AG04449 (cell line): ENCODE measurements around a stretch of chr3.

- RRBS, result no CpG with 5 or more reads among the region's 4 CpGs
Observed at GRCh38 chr3:16954075-16954301, 69.2 kb downstream of the PLCL2 start.

DNA sequence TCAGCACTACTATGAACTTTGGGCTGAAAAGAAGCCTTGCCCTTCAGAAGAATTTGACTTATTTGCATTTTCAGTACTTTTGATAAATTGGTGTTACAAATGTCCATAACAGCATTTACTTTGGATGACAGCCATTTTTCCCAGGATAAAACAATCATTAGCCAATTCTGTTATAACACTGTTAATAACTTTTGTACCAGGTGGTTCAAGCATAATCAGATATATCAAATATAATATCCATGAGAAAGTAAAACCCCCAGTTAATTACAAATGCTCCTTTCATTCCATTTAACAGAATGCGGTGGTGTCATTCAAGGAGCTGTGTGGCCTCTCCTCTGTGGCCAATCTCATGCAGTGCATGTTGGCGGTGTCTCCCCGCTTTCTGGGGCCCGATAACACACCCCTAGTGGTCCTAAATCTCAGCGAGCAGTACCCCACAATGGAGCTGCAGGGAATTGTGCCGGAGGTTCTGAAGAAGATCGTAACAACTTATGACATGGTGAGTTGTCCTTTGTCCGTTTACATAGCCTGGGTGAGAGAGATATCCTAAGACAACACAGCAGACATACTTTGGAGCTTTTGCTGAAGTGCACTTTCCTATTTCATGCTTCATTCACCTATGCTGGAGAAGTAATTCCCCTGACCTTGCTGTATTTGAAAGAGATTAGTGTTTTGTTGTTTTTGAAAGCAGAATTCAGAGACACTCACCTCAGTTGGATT, 129.8 kb downstream of the PLCL2 start:
- RRBS, result no CpG with 5 or more reads among the region's 8 CpGs

GRCh38 chr3:17179882-17180370, 295.2 kb downstream of the PLCL2 start:
- RRBS, result no CpG with 5 or more reads among the region's 3 CpGs

DNA sequence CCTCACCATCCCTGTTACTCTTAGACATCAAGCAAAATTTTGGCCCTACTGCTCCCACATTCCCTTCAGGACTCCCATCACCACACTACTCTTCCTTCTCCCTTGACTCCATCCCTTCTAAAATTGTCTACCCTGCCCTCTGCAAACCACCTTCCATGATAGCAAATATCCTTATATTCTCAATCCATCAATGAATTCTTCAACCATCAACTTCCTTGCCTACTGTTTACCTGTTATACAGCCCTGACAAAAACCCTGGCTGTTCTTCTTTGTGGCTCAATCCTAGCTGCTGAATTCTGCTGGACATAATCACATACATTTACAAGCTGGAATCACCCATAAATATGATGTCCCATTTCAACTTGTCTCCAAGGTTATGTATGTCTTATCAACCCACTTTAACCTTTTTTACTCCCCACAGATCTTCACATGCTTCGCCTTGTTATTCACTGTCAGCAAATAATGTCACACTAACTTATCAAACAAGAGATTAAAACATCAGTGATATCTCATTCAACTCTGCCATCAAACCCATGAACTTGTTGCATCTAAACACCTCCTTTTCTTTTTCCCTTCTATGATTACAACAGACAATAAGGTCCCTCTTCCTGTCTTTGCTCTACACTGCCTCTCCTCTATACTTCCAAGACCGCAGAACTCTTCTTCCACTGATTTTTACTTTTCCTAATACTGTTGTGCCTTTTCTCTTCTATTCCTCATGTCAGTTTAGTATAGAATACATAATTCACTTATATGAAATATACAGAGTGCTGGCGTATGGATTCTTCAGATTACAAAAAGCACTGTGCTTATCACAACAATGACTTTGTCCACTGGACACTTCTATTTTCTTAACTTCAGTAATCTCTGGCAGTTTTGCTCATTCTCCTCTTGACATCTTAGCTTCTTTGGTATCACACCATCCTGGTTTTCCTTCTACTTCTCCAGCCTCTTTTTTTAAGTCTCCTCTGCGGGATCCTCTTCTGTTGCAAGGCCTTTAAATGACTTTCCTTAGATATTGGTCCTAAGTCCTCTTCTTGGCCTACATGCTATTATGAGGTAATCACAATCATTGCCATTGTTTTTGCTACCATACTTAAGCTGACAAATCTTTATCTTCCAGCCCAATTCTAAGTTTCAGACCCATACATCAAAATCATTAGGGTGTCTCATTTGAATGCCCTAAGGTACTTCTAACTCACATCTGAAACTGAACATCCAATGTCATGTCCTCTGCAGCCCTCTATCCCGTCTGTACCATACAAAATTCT, 240.5 kb downstream of the TBC1D5 start:
- RRBS, result no CpG with 5 or more reads among the region's 5 CpGs

- RRBS, result no CpG with 5 or more reads among the region's 2 CpGs
Observed at GRCh38 chr3:17571466-17572193, 170.8 kb downstream of the TBC1D5 start.

DNA sequence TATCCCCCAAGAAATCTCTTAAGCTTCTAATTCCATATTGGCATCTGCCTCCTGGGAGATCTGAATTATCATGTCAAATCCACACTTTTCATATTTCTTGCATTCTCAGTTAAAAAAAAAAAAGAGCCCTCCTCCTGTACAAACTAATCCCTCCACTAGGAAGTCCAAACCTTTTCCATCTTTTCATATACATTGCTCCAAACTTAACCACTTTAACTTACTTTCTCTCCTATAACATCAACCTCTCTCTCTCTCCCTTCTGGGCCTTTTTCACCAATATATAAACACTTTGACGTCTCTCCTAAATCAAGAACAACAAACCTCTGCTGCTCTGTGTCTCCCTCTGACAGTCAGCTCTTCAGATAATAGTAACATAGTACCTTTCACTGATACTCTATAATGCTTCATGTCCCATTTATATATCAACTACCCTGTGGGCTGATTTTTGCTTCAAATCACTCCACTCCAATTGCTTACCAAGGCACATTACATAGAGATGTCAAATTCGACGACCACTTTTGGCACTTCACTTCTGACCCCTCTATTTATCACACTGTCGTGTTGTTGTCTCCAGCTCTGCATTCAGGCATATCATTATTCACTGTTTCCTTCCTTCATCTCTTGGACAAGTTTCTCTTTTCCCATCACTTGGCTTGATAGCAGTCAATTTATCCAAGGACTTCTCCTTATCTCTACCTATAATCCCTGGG, 170.1 kb downstream of the TBC1D5 start:
- RRBS, result no CpG with 5 or more reads among the region's 4 CpGs

- RRBS, result no CpG with 5 or more reads among the region's 10 CpGs
Observed at GRCh38 chr3:17617396-17618009, 124.9 kb downstream of the TBC1D5 start.

- RRBS, result no CpG with 5 or more reads among the region's 1 CpG
Observed at GRCh38 chr3:17679340-17679594, 63.2 kb downstream of the TBC1D5 start.

DNA sequence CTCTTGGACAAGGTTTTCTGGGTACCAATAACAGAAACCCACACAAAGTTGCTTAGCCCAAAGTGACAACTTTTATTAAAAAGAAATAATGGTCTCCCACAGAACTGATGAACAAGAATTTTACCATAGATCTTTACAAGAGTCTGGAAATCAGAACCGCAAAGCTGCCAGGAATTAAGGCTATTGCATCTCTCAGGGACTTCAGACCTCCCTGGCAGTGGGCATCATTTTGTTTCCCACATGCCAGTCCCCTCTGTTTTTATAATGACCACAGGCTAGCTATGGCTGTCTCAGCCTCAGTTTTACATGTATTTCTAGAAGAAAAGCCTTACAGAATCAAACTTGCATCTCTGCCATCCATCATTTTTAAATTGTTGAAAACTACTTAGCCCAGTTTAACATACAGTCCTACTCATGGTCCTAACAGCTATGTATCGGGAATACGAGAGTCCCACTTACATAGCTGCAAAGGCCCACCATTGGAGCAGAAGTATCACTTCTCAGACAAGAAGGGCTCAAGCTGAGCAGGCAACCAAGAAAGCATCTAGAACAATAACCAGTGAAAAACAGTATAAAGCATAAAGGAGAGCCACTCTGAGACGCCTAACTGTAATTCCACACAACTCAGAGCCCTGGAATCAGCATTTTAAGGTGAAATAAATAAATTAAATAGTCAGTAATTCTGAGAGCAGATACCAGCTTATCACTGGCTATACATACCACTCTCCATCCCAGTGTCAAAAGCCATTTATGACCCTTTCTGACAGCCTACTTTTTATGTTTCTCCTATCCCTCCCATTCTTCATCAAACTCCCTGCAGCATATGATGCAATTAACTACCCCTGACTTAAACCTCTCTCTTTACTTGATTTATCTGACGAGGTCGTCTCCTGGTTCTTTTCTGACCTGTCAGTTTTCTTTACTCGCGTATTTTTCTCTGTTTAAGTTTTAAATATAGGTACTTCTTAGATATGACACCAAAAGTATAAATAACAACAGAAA, 29.9 kb downstream of the TBC1D5 start:
- RRBS, result no CpG with 5 or more reads among the region's 8 CpGs

DNA sequence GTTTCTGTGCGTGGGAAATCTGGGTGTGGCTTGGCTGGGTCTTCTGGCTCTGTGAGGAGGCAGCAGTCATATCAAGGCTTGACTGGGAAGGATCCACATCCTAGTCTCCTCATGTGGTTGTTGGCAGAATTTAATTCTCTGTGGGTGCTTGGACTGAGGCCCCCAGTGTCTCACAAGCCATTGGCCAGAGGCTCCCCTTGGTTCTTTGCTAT, 102.7 kb upstream of the TBC1D5 start:
- RRBS, result no CpG with 5 or more reads among the region's 1 CpG

DNA sequence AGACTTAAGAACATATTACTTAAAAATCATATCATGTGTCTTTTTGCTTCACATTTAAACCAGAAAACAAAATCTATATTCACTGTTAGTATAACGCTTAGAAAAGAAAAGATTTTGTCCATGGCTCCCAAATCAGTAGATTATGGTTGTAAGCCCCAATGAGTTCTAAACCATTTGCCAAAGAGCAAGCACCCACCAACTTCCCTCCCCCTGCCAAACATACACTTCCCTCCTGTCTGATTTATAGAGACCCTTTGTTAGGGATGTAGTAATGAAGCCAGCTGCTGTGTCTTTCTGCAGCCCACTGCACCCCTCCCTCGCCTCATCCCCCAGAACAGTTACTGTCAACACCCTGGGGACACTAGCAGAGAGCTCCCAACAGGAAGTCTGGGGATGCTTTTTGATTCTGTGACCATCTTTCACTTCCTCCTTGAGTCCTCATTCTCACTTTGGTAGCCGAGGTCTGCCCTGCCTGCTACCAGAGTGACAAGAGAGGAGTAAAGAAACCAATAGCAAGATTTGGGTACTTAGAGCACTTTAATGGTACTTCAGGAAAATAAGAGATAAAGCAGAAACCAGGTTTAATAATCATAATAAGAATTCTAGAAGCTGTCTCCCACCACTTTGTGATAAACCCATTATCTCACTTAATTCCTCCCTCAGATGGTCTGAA, 201.6 kb downstream of the SATB1 start:
- RRBS, result no CpG with 5 or more reads among the region's 3 CpGs

- RRBS, result 8% methylated on average over 4 of the region's 72 CpGs
Observed at GRCh38 chr3:19146449-19147849, 1.4 kb upstream of the KCNH8 start.

GRCh38 chr3:20043097-20044033, 3.1 kb downstream of the KAT2B start:
- RRBS, result no CpG with 5 or more reads among the region's 6 CpGs

DNA sequence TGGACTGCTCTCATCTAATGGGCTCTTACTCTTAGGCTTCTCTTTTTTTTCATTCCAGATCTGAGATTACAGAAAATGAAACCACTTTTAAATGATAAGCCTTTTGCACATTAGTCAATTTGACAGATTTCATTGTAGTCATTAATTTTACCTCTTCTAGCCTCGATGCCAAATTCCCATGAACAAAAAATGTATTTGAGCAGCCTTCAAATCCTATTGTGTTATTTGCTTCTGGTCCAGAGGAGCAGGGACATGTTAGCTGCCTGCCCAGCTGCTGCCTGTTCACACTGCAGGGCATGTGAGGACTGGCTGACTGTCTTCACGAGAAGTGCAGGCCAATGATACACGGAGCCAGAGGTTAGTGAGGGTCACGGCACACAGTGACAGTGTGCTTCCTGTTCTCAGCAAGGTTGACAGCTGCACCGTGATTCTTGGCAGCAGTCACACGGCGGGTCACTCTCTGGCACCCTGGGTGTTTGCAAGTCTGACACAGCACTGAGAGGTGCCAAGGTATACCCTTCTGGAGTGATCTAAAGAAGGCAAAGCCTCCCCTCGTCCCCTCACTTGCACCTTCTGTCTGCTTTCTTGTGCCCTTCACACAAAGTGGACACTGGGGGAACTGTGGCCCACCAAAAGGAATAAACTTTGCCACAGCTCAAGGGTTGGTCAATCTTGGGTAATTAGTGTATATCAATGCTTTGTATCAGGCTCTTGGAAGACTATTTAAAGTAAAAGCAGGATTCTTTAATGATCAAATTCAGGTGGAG, 40.9 kb downstream of the KAT2B start:
- RRBS, result no CpG with 5 or more reads among the region's 8 CpGs

DNA sequence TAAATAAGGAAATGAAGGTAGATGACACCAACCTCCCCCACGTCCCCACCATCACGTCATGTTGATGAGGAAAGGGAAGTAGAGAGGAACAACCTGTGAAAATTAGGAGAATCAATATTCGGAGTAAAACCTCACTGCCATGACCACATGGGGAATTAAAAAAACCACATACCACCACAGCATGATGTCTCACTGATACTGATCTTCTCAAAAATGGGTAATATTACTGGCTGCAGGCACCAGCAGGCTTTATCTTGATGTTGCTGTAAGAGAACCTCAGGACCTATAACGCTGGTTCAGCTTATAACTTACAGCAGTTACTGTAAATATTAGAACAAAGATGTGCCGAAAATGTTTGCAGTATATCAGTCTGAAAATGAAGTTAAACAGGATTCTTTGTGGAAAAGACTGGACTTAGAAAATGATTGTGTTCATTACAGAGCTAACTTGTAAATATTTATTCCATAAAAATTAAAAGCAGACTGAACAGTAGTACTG, 64.1 kb downstream of the KAT2B start:
- RRBS, result no CpG with 5 or more reads among the region's 5 CpGs

DNA sequence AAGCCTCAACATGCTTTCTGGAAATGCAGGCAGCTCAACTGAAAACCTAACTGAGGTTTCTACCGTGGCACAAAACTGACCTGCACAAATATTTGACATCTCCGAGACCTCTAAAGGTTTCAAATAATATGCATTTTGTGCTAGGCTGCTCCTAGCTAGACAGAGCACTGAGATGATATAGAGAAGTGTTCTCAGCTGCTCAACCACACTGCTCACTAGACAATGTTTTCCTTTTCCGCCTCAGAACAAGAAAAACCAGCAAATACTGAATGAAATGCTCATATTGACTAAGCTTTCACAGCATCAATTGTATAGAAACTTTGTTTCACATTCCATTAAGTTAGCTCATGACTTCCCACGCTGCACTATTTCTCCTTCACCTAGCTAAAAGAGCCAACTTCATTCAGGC, 788 bp downstream of the ZNF385D start:
- RRBS, result no CpG with 5 or more reads among the region's 4 CpGs

DNA sequence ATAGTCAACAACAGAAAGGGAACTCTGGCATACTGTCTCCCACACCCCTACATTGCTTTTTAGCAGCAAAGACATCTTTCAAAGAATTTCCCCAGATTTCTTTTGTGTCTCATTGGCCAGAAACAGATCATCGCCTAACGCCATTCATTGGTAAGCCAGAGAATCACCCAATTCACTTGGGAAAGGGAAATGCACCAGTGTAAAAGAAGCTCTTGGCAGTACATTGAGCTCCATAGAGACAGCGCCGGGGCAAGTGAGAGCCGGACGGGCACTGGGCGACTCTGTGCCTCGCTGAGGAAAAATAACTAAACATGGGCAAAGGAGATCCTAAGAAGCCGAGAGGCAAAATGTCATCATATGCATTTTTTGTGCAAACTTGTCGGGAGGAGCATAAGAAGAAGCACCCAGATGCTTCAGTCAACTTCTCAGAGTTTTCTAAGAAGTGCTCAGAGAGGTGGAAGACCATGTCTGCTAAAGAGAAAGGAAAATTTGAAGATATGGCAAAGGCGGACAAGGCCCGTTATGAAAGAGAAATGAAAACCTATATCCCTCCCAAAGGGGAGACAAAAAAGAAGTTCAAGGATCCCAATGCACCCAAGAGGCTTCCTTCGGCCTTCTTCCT, 630.6 kb upstream of the ZNF385D start:
- RRBS, result no CpG with 5 or more reads among the region's 13 CpGs

- RRBS, result no CpG with 5 or more reads among the region's 10 CpGs
Observed at GRCh38 chr3:23961842-23962797, 17.0 kb downstream of the NR1D2 start.

- RRBS, result no CpG with 5 or more reads among the region's 4 CpGs
Observed at GRCh38 chr3:23967662-23968373, 22.7 kb downstream of the NR1D2 start.

DNA sequence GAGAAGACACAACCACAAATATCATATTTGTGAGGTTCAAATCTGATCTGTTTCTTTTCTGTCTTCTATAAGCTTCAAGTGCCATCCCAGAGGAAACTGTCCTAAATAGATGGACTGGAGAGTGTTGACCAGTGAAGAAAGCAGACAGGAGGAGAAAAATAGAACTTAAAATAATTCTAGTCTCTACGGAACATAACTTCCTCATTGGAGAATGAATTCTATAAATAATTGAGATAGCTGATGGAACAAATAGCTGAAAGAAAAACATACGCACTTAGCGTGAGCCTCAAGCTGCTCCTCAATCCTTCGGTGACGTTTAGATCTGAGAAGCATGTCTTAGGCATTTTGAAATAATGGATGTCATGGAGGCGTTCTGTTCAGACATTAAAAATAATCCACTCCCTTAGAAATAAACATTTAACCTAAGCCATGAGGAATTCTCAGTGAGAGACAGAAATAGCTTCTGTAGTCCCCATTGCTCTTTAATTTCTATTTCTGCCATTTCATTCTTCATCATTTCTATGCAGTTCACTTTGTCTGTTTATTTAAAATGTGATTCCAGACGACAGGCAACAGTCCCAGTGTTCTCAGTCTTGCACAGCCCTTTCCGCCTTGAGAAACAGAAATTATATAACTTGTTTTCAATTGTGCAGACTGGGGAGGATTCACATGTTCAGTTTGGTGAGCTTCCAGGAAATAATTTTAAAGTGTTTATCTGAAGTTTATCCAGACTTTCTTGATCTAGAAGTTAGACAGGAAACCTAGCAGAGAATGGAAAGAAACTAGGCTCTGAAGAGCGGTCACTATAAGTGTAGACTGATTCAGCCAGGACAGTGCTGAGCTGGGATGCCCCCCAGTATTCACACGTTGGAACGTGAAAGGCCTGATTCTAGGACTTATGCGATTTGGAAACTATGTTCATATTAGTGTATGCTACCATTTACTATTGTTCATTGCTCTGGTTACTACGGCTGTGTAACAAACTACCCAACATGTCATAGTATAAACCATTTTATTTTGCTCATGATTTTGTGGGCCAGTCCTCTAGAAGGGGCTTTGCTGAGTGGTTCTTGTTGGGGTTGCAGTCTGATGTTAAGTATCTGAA, 97.5 kb downstream of the NR1D2 start:
- RRBS, result no CpG with 5 or more reads among the region's 13 CpGs